Diencephalon (tissue), 2 donors: ENCODE measurements around a stretch of chr14.

GRCh38 chr14:91418057-91418433 lies 425 bp upstream of the CCDC88C start:
- RAMPAGE, long total RNA = no peak

DNA sequence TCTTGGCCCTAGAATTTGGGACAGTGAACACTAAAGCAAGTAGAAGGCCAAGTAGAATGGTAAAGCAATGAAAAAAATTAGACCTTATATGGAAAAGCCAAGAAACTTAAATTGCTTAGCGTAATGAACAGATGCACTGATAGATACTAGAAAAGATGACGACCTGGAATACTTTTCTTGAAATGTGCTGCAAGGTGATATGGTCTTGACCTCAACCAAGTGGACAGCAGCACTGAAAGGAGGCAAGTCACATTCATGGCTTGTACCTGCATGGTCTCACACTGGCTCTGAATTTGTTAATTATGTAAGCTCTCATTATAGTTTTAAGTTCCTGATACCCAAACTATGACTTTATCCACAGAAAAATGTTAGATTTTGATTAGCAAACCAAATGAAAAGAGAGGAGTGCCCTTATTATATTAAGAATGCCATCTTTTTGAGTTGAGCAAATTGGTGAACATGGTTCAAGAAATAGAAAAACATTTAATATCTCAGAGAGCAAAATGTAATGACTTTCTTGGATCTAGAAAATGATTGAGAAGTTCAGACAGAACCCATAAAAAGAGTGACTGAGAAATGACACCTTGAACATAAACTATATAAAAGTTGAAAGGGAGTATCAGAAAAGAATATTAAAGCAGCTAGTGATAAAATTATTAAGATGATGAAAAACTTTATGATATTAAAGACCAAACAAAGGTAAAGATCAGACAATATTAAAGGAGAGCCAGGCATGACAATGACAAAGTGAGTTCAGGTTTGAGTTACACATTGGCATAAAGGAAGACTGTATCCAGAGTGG lies 26.7 kb downstream of the PPP4R3A start:
- RAMPAGE, long total RNA = no peak

- RAMPAGE, long total RNA = no peak
Observed at GRCh38 chr14:91774248-91775075, 42.6 kb upstream of the CATSPERB start.

DNA sequence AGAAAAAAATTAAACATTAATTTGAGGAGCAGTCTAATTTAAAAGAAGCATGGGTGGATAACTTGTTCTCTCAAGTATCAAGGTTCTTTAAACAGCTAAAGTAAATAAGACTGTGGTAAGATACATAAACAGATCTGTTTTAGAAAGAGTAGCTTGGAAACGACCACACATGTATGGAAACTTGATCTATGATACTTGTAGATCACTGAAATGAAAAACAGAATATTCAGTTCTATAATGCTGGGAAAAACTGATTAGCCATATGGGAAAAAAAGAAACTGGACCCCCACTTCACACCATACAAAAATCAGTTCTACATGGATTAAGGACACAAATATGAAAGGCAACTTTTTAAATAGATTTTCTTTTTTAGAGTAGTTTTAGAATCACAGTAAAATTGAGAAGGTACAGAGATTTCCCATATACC lies 35.9 kb downstream of the TC2N start:
- RAMPAGE, long total RNA = no peak

GRCh38 chr14:91889200-91890219 lies 22.2 kb upstream of the TC2N start:
- RAMPAGE, long total RNA = no peak

DNA sequence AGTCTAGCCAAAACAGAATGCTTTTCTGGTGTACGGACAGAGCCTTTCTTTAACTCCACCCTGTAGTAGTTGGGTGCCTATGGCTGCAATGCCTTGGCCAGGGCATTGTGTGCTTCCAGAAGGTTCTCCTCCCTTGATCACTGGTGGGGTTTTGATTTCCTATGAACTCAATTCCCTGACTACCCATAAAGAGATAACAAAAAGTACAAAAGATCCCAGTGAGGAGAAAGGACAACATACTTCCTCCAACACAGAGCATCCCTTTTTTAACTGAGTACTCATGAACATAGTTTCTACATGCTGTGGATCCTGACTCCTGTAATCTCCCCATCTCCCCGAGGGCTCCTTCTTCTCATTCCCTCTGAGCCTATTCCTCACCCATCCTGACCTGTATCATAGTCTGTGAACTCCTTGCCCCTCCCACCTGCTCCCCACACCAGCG lies 35.9 kb upstream of the TC2N start:
- RAMPAGE, long total RNA = no peak

DNA sequence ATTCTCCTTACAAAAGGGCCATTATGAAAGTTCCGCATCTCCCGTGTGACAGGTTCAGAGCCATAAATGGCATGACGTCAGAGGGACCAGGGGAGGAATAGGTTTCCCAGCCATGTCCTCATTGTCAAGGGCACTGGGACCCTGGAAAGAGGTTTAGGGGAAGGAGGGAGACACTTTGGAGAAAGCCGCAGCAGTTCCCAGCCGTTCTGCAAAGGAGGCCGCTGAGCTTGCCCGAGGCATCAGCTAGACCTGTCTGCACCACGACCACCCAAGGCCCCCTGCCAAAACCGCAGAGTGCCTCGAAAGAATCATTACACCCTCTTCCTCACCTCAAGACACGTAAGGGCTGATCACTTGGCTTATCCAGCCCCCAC lies 12.4 kb downstream of the FBLN5 start:
- RAMPAGE, long total RNA = no peak

DNA sequence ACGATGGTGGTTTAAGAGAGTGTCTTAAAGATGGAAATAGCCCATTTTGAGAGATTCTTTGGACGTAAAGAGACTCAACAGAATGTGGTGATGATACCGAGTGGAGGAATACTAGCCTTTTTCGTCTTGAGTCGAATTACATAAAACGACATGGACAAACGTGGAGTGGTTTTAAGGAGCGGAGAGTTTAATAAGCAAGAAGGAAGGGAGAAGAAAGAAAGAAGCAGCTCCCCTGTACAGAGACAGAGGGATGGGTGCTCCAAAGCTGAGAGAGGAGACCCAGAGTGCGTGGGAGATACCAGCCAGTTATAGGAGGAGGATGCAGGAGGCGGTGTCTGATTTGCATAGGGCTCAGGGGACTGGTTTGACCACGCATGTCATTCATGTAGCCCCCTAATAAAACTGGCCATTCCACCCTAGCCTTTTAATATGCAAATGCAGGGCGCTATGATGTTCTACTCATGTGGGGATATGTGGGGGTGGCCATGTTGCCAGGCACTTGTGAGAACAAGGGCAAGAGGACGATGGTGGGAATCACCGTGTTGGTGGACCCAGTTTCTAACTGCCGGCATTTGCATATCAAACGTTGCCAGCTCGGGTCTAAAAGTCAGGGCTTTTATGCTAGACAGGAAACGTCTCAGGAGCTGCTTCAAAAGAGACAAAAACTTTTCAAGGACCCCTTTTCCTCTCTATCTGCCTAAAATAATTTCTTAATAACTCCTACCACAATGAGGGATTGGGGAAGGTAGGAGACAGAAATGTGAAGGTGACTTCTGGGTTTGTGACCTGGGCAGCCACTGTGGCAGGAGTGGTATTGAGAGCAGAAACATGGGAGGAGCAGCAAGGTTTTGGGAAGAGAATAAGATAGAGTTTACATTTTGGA lies 2.0 kb upstream of the ATXN3 start:
- RAMPAGE, long total RNA = no peak

DNA sequence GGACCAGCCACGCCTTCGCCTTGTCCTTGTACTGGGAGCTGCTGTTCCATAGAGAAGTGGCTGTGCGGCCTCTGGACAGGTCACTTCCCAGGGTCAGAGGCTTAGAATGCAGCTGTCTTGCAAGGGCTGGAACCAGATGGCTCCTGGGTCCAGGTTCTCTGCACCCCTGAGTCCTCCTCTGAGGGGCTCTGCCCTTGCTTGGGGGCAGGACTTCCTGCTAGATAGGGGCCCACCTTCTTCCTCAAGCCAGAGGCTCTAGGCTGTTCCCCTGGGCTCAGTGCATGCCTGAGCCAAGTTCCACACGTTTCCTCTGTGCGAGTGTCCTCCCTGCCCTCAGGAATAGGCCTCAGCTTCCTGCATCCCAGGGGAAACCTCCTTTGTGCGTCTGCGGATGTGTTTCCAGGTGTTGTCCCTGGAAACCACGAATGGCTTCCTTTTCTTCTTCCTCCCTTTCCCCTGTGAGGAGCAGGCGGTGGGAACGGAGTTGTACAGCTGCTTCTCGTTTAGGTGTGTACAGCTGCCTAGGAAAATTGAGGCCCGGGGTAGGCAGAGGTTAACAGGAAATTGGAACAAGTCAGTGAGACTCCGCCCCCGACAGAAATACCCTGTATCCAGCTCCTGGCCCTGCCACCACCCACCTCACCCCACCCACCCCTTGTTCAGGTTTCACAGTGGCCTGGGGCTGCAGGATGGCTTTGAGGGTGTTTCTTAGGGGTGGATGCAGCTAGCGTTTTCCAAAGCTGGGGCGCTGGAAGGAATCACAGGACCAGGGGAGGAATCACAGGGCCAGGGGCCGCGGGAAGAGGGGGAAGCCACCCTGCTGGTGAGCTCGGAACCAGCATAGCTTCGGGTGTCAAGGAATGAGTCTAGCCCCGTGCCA lies 54.1 kb upstream of the RIN3 start:
- RAMPAGE, long total RNA = no peak

GRCh38 chr14:92490142-92490907 lies 23.3 kb upstream of the RIN3 start:
- RAMPAGE, long total RNA = no peak

DNA sequence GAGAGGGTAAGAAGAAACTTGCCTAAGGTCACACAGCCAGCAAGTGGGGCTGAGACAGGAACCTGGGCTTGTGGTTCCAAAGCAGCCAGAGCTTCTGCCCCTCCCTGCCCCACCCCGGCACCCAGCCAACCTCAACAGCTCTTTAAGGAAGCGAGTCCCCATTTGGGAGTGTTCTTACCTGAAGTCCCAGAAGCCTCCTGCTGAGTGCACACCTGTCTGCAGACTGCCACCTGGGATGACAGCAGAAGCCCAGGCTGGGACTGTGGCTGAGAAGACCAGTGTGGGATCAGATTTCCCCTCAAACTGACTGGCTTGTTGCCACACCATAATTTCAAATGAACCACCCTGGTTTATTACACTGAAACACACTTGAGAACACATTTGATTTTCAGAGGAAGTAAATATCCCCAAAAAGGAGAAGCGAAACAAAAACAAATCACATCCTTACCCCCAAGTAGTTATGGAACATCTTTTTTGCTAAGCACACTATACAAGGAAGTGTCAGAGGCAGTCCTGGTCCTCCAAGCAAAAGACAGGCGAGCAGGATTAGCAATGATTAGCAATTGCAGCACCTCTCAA lies 6.3 kb upstream of the RIN3 start:
- RAMPAGE, long total RNA = no peak

DNA sequence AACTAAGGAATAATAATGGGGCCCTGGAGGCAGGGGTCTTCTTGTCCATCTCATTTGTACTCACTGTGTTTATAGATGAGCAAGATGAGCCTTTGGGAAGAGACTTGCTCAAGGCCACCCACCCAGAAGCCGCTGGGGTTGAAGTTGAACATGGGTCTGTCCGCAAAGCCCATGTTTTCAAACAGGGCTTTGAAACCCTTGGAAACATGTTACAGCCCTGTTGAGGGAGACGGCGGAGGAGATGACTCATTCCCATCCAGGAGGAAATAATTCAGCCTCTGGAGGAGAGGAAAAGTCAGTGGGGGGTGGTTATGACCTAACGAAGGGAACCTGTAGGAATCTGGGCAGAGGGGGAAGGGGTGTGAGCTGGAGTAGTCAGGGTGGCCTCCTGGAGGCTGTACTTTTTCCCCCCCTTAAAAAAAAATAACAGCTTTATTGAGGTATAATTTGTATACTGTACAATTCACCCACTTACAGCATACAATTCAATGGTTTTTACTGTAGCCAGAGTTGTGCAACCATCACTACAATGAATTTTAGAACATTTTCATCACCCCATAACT lies 2.1 kb upstream of the RIN3 start:
- RAMPAGE, long total RNA = no peak

DNA sequence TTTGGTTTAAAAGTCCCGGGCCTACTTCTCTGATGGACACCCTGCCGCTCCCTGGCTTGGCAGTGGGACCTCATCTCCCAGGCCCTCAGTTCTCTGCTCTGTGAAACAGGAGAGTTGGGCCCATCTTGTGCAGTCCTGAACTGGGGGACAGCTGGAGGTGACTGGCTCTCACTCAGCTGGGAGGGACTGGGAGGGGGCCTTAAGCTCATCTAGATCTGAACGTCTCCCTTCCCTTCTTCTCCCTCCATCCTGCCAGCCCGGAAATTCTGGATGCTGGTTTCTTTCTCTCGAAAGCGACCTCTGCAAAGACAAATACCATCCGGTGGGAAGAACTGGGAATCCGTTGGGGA lies 1.3 kb downstream of the RIN3 start:
- RAMPAGE, long total RNA = no peak

- RAMPAGE, long total RNA = no peak
Observed at GRCh38 chr14:92530910-92531863, 17.6 kb downstream of the RIN3 start.

- RAMPAGE, long total RNA = no peak
Observed at GRCh38 chr14:92532060-92533340, 18.9 kb downstream of the RIN3 start.

DNA sequence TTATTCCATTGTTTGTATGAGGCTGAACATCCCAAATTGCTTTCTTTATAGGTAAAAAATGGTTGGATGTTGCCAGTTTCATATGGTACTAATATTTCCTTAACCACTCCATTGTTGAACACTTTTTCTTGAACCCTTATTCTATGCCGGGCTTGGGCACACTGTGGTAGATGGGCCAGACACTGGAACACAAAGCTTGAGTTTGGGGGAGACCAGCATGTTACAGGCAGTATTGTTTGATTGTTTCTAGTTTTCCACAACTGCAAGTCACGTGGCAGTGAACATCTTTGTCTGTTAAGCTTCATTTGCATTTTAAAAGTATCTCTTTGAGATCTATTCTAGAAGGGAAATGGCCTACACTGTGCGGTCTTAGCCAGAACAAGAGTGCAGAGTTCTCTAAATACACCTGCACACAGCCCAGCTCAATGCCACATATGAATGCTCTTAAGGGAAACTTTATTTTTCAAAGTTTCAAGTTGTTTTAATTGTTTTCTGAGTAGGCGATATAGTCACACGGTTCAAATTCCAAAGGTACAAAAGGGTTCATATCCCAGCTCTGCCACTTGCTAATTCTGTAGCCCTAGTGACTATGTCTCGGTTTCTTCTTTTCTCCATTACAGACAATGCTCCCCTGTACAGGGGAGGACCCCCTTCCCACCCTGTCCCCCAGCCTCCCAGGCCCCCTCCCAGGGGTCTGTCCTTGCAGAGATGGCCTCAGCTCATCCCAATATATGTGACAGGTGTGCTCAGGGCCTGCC lies 24.9 kb downstream of the RIN3 start:
- RAMPAGE, long total RNA = no peak

- RAMPAGE, long total RNA = no peak
Observed at GRCh38 chr14:92549267-92549838, 35.8 kb downstream of the RIN3 start.

GRCh38 chr14:92573908-92574627 lies 60.5 kb downstream of the RIN3 start:
- RAMPAGE, long total RNA = no peak

GRCh38 chr14:92688744-92689041 lies 59.7 kb downstream of the LGMN start:
- RAMPAGE, long total RNA = no peak

GRCh38 chr14:92719143-92719441 lies 29.3 kb downstream of the LGMN start:
- RAMPAGE, long total RNA = no peak